GM23248 (cell line): ENCODE measurements around a stretch of chr3.

GRCh38 chr3:50592011-50593311 lies 19.1 kb downstream of the CISH start:
- RAMPAGE, long total RNA, result no peak

GRCh38 chr3:50608690-50609558 lies 2.6 kb downstream of the CISH start:
- RAMPAGE, long total RNA, result no peak

- RAMPAGE, long total RNA, result no peak
Observed at GRCh38 chr3:50616016-50616355, 965 bp upstream of the MAPKAPK3 start.

GRCh38 chr3:50625956-50626590 lies 9.1 kb downstream of the MAPKAPK3 start:
- RAMPAGE, long total RNA, result no peak

DNA sequence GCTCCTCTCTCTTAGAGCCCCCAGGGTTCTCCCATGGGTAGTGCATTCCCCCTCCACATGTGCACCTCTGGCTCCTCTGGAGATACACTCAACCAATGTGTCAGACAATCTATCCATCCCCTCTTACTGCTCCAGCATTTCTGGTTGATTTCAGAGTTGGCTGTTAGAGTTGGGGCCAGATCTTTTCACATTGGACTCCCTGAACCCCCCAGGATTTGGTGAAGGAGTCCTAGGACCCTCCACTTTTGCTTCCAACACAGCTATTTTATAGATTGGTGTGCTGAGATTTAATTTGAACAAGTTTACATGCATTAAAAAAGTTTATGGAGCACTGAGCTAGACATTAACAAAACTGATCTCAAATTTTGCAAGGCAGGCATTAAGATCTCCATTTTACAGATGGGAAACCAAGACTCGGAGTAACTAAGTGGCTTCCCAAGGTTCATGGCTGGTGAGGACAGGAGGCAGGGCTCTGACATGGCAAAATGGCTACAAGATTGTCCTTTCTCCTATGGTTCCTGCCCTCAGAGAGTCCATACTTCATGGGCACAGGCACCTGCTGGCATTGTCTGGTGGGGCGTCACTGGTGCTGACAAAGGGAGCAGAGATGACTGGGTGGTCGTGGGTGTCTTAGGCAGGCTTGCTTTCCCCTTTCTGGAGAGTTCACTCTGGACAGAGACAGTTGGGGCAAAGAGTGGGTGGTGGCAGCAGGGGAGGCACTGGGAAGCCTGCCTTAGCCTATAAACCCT lies 21.1 kb upstream of the DOCK3 start:
- RAMPAGE, long total RNA, result no peak

DNA sequence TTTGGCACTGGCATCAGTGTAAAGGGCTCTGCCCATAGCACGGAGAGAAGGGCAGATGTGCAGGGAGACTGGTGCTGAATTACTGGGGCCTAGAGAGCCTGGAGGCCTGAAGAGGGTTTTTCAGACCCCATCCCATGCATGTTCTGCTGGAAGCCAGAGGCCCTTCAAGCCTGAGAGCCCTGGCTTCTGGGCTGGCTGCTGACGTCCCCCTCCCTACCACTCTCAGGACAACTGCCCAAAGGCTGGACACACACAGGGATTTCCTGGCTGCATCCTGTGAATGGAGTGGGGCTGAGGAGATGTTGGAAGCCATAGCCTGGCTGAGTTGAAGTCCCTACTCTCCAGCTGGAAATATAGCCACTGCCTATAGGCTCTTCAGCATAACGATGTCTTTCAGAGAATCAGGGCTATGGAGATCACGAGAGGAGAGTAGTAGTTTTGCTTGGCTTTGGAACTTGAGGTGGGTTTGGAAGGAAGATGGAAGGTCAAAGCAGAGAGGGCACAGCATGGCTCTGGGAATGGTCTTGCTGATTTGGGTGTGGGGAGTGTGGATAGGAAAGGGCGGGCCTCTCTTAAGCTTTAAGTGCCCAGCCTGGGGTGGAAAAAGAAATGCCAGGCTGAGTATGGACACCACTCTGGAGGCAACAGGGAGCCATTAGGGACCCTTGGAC lies 16.8 kb upstream of the DOCK3 start:
- RAMPAGE, long total RNA, result no peak

- RAMPAGE, long total RNA, result no peak
Observed at GRCh38 chr3:50806788-50807515, 132.2 kb downstream of the DOCK3 start.

DNA sequence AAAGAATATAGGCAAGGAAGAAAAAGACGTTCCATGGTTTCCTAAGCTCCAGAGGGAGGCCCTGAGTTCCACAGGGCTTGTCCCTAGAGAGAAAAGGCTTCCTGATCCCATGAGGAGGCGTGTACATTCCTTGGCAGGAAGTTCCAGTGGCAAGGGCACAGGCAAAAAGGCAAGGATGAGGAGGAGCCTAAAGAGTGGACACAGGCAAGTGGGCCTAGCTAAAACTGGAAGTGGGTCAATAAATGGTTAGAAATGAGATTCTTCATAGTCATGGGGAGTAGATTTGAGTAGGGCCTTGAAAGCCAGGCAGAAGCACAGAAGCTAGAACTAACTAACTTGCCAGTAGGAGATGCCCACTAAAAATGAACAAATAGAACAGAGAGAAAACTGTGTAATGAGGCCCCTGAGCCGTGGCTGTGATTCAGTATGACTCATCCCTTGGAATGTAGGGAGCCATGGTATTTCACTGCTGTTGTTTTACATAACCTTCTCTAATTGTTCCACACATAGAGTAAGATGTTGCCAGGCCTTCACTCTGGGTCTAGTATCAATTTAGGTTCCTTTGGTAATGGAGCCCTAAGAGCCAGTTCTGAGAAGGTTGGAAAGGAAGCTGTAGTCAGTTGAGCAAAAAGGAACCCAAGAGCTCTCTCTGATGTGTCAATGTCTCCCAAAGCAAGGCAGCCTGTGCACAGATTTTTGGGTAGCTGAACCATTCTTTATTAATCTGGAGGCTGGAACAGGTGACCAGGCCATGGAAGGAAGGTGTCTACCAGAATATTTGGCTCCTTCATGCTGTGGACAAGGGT lies 44.6 kb upstream of the MANF start:
- RAMPAGE, long total RNA, result no peak

GRCh38 chr3:51391423-51392526 lies 690 bp downstream of the RBM15B start:
- RAMPAGE, long total RNA, result no peak

GRCh38 chr3:51413739-51414237 lies 22.7 kb downstream of the RBM15B start:
- RAMPAGE, long total RNA, result no peak

DNA sequence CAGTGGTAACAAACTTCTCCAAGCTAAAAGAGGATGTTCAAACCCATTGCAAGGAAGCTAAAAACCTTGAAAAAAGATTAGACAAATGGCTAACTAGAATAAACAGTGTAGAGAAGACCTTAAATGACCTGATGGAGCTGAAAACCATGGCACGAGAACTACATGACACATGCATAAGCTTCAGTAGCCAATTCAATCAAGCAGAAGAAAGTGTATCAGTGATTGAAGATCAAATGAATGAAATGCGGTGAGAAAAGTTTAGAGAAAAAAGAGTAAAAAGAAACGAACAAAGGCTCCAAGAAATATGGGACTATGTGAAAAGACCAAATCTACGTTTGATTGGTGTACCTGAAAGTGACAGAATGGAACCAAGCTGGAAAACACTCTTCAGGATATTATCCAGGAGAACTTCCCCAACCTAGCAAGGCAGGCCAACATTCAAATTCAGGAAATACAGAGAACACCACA lies 22.0 kb upstream of the TEX264 start:
- RAMPAGE, long total RNA, result no peak

DNA sequence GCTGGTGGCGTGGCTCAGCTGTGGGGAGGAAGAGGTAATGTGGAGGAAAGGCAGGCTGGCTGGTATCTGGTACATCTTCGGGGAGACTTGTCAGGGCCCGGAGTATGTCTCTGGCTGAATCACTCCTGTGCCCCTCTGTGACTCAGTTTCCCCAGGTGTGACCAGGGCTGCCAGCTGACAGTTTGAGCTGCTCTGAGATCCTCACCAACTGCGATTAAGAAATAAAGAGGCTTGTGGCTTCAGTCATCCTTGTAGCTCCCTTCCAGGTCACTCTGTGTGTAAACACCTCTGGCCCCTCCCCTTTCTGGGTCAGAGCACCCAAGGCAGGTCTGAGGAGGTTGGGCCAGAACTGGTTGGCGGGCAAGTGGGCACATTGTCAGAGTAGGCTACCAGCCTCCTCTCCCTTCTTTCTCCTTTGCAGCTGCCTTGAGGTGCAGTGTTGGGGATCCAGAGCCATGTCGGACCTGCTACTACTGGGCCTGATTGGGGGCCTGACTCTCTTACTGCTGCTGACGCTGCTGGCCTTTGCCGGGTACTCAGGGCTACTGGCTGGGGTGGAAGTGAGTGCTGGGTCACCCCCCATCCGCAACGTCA lies 2.9 kb downstream of the TEX264 start:
- RAMPAGE, long total RNA, result no peak

- RAMPAGE, long total RNA, result no peak
Observed at GRCh38 chr3:51684366-51684829, 13.3 kb downstream of the TEX264 start.

- RAMPAGE, long total RNA, result no peak
Observed at GRCh38 chr3:52025984-52026421, 30.3 kb upstream of the RPL29 start.

DNA sequence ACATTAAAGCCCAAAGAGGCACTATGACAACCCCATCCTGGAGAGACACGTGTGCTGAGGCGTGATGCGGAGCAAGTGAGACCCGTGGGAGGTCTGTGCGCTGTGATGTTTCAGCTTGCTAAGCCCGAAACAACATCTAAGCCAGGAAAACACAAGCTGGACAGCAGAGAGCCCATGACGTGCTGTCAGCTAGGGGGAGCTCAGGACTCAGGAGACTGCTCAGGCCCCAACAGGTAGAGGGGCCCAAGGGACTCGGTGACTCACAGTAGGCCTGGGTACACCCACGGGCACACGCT lies 2.9 kb downstream of the DUSP7 start:
- RAMPAGE, long total RNA, result no peak

GRCh38 chr3:52054770-52055253 lies 1.6 kb downstream of the DUSP7 start:
- RAMPAGE, long total RNA, result no peak

- RAMPAGE, long total RNA, result no peak
Observed at GRCh38 chr3:52067947-52068273, 11.5 kb upstream of the DUSP7 start.

DNA sequence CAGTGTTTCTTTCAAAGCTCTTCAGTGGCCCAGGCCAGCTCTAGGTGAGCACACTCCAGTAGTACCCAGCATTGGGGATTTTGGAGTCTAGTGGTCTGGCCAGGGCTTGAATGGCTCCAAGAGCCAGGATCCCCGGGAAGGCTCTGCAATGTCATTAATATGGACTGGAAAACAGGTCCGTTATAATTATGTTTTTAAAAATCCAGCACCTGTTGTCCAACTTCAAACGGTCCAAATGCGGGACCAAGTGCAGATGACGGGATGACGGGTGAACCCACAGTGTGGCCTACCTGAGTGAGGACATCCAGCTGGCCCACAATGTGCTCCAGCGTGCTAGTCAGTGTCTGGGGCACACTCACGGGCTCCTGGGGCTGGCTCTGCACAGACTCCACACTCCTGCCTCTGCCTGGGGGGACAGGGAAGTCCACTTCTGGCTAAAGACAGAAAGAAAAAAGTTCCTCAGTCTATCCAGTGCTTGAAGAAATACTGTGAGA lies 40.0 kb upstream of the DUSP7 start:
- RAMPAGE, long total RNA, result no peak

DNA sequence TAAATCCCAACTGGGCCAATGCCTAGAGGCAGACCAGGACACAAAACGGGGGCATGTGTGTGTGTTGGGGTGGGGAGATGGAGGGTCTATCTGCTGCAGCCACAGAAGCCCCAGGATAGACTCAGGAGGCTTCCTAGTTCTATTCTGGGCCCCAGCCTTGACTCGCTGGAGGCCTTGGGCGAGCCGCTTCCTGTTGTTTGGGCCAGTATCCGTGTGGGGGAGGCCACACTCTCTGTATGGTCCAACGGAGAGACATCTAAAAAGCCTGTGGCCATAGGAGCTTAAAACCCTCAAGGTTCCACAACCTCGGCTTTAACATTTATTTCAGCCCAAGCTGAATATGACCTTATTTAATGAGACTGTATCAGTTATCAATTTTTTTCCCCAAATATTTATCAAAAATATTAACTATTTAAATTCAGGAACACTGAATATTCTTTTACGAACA lies 32.8 kb downstream of the POC1A start:
- RAMPAGE, long total RNA, result no peak

DNA sequence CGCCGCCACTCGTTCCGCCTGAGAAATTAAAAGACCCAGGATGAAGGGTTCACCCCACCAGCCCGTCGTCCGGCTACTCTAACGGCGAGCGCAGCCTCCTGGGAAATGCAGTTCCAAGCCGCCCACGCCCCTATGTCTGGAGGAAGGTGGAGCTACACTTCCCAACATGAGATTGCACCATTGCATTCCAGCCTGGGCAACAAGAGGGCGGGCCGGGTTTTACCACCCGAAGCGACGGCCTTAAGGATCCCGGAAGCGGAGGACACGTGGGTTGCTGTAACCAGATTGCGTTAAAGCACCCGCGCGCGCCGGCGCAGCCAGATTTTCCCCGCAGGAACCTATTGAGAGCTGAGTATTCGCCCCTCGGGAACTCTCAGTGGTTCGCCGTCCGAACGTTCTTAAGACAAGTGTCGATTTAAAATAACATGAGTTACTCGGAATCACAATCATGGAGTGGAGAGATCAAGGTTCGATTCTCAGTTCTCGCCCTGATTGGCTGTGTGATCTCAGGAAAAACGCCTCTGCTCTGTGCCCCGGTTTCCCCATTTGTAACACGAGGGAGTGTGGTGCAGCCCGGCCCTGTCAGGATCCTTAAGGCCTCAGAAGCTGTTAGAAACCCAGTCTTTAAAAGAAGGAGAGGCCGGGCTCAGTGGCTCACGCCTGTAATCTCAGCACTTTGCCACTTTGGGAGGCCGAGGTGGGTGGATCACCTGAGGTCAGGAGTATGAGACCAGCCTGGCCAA lies 575 bp upstream of the POC1A start:
- RAMPAGE, long total RNA, result no peak